ENCODE measurements around a stretch of chr9.

DNA sequence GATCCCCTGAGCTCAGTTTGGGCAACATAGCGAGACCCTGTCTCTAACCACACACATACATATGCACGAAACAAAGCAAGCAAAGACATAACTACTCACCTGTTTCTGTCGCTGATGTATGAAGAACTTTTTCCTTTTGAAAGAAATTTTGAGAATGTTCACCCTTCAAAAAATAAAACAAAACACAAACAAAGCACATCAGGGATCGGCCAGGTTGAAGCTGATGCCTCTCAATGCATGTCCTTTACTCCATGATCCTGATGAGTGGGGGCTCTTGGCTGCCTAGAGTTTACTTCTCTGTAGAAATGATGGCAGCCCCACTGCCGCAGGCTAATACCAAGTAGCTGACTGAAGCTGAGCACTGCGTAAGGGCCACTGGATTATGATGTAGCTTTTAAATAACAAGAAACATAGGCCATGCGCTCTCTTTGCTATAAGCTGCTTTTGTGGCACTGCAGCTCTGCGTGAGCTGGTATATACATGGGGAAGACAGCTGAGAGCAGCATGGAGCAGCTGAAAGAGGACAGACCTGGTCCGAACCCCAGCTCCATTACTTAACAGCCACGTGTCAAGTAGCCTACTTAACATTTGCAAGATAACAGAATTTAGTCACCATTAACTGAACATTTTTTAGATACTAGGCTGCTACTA lies 69.5 kb downstream of the PTPN3 start:
- PRO-cap, result no peak

GRCh38 chr9:109473079-109473798 lies 24.9 kb downstream of the PTPN3 start:
- PRO-cap, result no peak

GRCh38 chr9:109487376-109487651 lies 10.8 kb downstream of the PTPN3 start:
- PRO-cap, result no peak

- PRO-cap, result no peak
Measured at GRCh38 chr9:109728990-109729363, 51.0 kb upstream of the PALM2AKAP2 start.

DNA sequence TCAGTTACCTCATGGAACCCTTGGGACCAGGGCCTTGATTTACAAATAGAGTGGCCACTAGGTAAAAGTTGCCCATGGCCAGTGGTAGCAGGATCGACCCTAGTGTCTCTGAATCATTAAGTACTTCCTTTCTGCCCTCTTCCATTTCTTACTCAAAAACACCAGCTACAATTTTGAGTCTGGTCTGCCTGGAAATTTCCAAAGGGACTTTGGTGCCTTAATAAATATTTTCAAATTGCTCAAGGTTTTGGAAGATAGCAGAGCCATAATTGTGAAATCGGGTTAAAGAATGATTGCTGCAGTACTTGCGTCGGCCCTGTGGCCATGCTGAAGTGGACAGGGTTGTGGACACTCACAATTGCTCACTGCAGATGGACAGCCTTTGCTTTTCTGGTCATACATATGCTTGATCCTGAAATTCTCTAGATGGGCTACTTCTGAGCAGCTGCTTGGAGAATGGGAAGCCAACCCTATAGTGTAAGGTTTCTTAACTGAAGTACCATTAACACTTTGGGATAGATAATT lies 14.6 kb downstream of the PALM2AKAP2 start:
- PRO-cap, result no peak

DNA sequence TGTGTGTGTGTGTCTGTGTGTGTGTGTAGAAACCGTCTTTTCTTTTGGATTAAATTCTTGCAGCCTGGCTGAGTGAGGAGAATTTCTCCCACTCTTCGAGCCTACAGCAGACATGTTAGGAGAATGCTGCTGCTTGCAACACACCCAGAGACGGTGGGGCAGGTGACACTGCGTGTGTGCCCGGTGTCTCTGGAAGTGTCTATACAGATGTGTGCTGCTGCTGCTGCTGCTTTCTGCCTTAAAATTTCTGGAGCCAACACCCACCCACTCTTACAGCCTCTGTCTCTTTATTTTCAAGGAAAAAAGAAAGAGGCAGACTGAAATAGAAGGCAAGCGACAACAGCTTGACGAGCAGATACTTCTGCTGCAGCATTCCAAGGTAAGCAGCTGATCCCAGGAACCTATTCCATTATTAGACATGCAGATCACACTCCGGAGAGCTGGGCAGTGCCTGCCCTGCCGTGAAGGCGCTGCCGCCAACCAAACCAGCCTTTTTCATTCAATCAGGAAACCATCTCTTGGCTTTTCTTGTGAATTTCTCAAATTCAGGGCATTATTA lies 87.3 kb downstream of the PALM2AKAP2 start:
- PRO-cap, result no peak

- PRO-cap, result no peak
Measured at GRCh38 chr9:109914410-109914764, 134.4 kb downstream of the PALM2AKAP2 start.

- PRO-cap, result no peak
Measured at GRCh38 chr9:110436268-110437004, 98.8 kb upstream of the TXNDC8 start.

- PRO-cap, result no peak
Measured at GRCh38 chr9:110655531-110656121, 13.0 kb upstream of the MUSK start.

- PRO-cap, result no peak
Measured at GRCh38 chr9:110800613-110801190, 132.1 kb downstream of the MUSK start.

- PRO-cap, result no peak
Measured at GRCh38 chr9:110909130-110909523, 129.1 kb downstream of the LPAR1 start.

DNA sequence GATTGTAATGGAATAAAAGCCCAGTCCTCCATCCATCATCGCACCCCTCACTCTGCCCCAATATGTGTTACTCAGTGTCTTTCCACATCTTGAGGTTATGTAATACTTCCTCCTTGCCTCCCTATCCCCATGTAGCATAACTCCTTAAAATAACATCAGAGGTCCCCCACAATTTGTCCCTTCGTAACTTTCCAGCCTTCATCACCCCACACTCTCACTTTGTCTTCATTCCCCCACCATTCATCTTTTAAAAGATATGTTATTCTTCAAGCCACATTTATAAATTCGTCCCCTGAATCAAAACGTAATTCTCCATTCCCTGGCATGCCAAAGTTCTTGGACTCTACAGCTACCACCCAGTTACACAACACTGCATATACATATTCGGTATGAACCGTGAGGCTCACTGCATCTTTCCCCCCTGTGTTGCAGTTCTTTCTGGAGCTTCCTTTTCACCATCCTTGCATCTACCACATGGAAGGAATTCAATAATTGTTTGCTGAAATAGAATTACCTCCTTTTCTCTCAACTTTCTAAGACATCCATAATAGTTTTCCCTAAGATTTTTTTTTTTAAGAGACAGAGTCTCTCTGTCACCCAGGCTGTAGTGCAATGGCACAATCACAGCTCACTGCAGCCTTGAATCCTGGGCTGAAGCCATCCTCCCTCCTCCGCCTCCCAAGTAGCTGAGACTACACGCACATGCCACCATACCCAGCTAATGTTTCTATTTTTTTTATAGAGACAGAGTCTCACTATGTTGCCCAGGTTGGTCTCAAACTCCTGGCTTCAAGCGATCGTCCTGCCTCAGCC lies 3.4 kb downstream of the LPAR1 start:
- PRO-cap, result no peak

- PRO-cap, result no peak
Measured at GRCh38 chr9:111035673-111036852, 2.2 kb downstream of the LPAR1 start.

GRCh38 chr9:111393733-111394464 lies 63.9 kb upstream of the OR2K2 start:
- PRO-cap, result no peak

GRCh38 chr9:111516001-111516624 lies 8.9 kb upstream of the ZNF483 start:
- PRO-cap, result no peak

- PRO-cap, result no peak
Measured at GRCh38 chr9:111569989-111570636, 29.3 kb downstream of the PTGR1 start.

GRCh38 chr9:111662771-111662899 lies 1.2 kb downstream of the GNG10 start:
- PRO-cap, result no peak

- PRO-cap, result no peak
Measured at GRCh38 chr9:111933361-111934459, 37.1 kb downstream of the UGCG start.

DNA sequence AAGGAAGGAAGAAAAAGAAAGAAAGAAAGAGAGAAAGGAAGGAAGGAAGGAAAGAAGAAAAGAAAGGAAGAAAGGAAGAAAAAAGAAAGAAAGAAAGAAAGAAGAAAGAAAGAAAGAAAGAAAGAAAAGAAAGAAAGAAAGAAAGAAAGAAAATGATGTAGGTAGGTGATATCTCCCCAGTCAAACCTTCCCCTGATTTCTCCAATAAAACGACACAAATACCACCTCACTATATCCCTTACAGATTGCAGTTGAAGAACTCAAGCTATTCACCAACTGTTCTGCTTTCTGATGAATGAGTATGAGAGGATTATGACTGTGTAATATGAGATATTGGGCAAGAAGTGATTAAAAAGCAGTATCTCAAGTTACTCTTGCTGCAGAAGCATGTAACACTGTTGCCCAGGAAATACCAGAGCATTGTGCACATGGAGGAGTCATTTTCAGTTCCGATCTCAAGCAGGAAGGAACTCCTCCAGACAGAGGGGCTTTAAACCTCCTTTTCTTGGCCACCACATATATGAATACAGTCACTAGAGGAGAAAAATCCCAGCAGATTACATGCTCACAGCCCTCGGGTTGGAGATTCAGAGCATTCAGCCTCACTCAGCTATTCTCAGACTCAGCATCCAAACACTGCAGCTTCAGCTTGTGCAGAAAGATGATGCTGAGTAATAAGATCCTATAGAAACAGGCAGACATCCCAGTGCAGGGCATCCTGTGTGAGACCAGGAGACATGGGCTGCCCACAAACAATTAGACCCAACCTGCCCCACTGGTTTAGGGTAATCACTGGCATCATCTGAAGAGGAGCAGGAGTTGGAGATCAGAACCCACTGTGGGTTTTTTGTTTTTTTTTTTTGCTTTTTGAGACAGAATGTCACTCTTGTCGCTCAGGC lies 61.5 kb downstream of the UGCG start:
- PRO-cap, result no peak

DNA sequence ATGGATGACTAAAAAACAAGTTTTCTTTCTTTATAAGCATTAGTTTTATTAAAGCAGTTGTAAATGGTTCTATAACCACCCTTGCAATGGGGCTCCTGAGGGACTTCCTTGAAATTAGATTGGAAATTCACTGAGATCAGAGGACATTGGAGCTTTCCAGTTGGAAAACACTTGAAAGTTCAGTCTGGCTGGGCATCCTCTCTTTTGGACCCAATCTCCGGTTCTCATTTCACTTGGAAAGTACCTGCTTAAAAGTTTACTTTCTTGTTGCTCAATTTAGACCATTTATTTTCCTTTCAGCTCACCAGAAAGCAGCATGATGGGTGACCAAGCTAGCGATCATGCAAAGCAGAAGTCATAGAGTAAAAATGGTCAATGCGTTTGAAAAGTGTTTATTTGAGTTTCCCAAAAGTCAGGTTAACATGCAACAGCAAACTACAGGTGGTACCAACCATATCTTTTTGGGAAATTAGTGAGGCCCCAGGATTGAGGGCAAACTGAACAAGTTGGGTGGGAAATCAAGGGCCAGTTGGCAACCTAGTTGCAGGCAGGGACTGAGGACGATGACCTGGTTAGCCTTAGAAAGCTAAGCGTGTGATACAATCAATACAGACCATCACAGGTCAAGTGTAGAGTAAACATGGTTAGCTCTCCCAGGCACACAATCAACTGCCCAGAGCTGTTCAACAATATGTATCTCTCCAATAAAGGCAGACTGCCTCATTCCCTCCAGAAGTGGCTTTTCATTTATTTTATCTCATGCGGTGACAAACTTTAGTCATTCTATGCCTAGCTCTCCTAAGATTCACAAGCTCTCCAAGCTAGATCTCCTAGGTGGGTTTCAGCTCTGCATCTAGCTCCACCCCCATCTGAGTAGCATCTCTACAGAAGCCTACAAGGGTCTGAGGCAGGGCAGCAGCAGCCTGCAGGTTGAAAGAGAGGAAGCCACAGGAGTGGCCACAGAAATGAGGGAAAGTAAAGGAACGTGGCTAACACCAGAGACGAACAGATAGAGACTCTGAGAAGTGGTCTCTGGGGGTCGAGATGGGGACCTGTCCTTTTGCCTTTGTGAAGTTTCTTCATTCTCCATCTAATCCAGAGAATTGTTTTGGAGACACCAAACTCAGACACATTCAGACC lies 136.9 kb downstream of the UGCG start:
- PRO-cap, result no peak